Prostate gland (tissue), 2 donors: ENCODE measurements around a stretch of chr18.

- PRO-cap = no peak
- RAMPAGE, long total RNA, 2 experiments = no peak in any of the 2 experiments
Measured at GRCh38 chr18:12335509-12336271, 27.6 kb downstream of the TUBB6 start.

- PRO-cap = no peak
- RAMPAGE, long total RNA, 2 experiments = no peak in any of the 2 experiments
Measured at GRCh38 chr18:12370825-12371078, 6.3 kb downstream of the AFG3L2 start.

DNA sequence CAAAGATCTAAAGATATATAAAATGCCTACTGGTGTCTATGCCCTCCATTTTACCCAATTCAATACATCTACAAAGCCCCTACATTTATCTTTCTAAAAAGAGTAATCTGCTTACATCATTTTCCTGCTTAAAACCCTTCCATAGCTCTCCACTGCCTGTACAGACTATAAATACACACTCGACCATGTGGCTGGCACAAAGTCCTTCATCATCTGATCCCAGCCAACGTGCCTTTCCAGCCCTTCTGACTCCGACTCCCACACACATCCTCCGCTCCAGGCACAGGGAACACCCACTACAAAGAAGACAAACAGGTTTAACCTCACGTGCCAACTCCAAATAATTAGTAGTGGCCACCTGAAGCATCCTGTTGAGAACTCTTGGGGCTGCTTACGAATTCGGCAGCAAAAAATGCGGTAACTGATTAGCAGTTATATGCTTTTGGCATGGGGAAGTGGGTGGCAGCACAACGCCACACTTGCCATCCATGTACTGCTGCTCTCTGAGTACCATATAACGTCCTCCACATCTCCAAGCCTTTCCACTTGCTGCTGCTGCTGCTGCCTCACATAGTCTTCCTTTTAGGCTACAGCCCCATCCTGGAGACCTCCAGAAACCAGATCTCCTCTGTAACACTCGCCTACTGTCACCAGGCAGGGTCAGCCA lies 12.1 kb downstream of the SPIRE1 start:
- PRO-cap = no peak
- RAMPAGE, long total RNA, 2 experiments = no peak in any of the 2 experiments

- PRO-cap = no peak
- RAMPAGE, long total RNA, 2 experiments = no peak in any of the 2 experiments
Measured at GRCh38 chr18:12862313-12862959, 21.6 kb downstream of the PTPN2 start.

- PRO-cap = no peak
- RAMPAGE, long total RNA, 2 experiments = no peak in any of the 2 experiments
Measured at GRCh38 chr18:12921285-12921655, 26.5 kb upstream of the SEH1L start.

DNA sequence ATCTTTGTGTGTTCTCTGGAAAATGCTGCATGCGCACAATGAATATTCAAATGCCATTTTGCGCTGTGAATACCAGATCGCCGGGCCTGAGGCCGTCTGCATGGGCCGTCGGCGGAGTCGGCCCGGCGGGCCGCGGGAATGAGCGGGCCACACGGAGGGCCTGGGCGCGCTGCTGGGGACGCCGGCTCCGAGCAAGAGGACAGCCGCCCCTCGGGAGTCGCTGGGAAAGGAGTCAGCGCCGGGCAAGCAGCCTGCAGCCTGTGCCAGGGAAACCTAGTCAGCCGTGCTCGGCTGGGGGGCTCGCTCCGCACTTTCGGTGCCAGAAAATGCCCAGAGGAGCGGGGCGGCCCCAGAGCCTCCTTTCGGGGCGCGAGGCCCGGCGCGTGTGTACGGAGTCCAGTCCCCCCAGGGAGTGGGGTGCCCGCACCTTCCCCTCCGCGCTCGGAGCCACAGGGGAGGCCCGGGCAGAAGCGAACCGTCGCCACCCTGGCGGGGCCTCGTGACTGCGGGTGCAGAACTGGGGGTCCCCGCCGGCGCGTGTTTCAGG lies 82.0 kb upstream of the LDLRAD4 start:
- PRO-cap = unidirectional peak, plus-strand start at position 114 of the sequence
- RAMPAGE, long total RNA, 2 experiments = no peak in any of the 2 experiments

GRCh38 chr18:13306272-13307132 lies 87.9 kb downstream of the LDLRAD4 start:
- PRO-cap = no peak
- RAMPAGE, long total RNA, 2 experiments = no peak in any of the 2 experiments

GRCh38 chr18:13313033-13313851 lies 94.7 kb downstream of the LDLRAD4 start:
- PRO-cap = no peak
- RAMPAGE, long total RNA, 2 experiments = no peak in any of the 2 experiments

DNA sequence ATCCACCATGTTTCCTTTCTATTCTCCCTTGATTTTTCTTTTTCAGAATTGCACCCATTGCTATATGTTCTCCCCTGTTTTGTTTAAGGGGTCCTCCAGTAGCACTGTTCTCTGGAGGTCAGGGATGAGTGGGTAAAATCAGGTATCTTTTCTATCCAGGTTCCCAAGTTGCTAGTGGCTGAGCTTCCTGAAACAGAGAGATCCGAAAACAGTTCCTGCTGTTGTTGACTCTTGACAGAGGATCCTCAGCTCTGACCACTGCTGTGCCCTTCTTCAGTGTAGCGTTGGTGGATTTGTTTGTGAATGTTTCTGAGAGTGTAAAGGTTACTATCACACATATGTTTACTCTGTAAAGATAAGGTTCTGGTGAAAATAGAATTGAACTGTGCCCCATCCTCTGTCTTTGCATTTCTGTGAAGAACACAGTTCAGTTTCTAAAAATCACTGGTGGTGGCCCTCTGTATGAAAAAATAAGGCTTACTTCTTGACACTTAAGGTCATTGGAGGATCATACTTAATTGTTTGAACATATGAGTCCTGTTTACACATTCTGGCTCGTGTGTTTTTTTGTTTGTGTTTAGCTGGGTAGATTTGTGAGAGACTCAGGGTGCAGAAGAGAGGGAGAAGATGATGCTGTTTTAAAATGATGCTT lies 119.8 kb downstream of the LDLRAD4 start:
- PRO-cap = no peak
- RAMPAGE, long total RNA, 2 experiments = no peak in any of the 2 experiments

- PRO-cap = no peak
- RAMPAGE, long total RNA, 2 experiments = no peak in any of the 2 experiments
Measured at GRCh38 chr18:13382969-13383557, 164.5 kb downstream of the LDLRAD4 start.

DNA sequence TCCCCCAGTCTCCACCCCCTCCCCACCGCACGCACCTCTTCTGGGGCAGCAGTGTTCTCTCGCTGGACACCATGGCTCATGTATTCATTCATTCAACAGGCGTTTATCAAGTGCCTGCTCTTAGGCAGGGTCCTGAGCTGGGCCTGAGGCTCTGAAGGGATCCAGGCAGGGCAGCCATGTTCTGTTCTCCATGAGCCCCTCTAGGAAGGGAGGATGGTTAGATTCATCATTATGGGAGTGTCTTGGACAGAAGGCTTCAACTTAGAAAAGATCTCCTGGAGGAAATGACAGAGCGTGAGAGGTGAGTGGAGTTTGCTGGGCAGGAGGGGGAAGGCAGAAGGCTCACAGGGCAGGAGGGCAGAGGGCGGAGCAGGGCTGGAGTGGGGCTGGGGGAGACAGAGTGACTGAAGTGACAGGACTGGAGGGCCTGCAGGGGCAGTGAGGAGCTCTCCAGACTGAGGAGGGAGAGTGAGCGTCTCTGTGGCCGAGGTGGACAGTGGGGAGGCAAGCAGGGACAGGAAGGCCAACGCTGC lies 244.7 kb downstream of the FAM210A start:
- PRO-cap = no peak
- RAMPAGE, long total RNA, 2 experiments = no peak in any of the 2 experiments

DNA sequence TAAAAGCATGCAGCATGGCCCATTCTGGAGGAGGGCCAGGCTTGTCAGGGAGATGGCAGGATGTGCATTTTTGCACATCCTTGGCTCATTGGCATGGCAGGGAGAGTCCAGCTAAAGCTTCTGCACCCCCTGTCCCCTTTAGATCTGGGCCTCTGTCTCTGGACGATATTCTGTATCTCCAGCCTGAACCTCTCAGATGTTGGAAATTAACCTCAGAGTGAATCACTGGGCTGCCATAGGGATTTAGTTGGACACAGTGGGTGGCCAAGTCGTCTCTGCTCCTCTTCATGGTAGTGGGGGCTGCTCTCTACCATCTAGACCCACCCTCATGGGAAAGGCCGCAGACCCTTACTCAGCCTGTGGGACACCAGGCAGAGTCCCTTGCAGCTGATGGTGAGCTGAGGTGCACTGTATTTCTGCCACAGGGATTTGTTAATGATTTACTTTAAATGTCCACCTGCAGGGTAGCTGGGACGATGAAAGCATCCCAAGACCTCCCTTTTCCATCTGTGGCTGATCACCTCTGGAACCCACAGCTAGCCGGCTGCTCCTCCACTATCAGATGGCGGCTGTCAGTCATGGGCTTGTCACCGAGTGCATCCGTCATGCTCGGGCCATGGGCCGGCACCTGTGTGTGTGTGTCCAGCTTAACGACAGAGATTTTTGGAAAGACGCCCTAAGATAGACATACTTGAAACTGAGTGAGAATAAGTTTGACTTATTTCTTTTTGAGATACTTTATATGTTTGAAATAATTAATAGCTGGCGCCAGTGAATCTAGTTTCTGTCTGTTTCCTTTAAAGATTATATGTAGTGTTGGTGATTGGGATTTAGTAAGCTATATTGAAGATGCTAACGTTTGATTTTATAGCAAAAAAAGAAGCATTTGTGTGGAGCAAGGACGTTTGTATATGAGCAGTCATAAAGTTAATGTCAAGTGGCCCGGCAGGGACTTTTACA lies 235.3 kb downstream of the FAM210A start:
- PRO-cap = no peak
- RAMPAGE, long total RNA, 2 experiments = no peak in any of the 2 experiments

DNA sequence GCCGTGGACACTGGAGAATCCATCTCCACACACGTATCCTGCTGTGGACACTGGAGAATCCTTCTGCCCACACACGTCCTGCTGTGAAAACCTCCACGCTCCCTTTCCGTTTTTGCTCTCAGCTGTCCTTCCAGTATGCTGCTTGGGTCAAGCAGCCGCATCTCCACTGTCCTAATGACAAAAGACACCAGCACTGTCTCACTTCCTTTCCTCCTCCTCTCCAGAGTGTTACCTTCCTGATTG lies 226.7 kb downstream of the FAM210A start:
- PRO-cap = no peak
- RAMPAGE, long total RNA, 2 experiments = no peak in any of the 2 experiments

DNA sequence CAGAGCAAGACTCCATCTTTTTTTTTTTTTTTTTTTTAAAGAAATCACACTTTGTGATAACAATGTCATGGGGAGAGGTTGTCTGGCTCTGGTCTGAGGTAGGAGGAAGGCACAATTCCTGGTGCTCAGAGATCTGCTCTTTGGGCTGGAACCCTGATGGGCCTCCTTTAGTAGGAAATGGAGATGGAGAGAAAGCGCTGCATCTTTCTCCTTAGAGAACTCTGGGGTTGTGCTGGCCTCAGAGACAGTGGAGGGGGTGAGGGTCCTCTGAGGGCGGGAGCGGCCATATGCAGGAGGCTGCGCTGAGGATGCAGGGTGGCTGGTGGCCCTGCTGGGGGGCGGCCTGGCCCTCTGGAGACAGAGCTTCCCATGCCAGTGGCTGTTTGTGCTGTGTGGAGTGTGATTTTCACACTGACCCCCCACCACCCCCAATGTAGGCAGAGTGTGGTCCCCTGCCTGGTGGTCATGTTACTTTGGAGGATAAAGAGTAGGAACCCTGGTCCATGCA lies 194.7 kb downstream of the FAM210A start:
- PRO-cap = no peak
- RAMPAGE, long total RNA, 2 experiments = no peak in any of the 2 experiments

DNA sequence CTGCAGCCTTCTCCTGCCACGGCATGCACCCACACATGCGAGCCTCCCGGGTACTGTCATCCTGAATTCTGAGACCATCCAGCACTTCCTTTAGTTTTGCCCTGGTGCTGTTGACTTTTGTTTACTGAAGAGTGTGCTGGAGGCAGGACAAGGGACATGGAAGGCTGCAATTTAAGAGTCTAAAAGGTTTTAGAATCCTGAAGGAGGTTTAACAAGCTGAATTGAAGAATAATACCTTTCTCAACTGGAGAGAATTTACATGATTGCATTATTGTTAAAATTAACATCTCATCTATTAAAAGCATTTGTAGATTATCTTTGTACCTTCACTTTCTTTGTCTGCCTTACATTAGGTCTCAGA lies 183.1 kb downstream of the FAM210A start:
- PRO-cap = no peak
- RAMPAGE, long total RNA, 2 experiments = no peak in any of the 2 experiments

GRCh38 chr18:13549022-13550092 lies 177.0 kb downstream of the FAM210A start:
- PRO-cap = no peak
- RAMPAGE, long total RNA, 2 experiments = no peak in any of the 2 experiments

GRCh38 chr18:13761884-13762412 lies 35.5 kb downstream of the RNMT start:
- PRO-cap = no peak
- RAMPAGE, long total RNA, 2 experiments = no peak in any of the 2 experiments

GRCh38 chr18:14043155-14043441 lies 89.1 kb downstream of the ZNF519 start:
- PRO-cap = no peak
- RAMPAGE, long total RNA, 2 experiments = no peak in any of the 2 experiments

GRCh38 chr18:14450691-14451012 lies 92.7 kb downstream of the POTEC start:
- PRO-cap = no peak
- RAMPAGE, long total RNA, 2 experiments = no peak in any of the 2 experiments

DNA sequence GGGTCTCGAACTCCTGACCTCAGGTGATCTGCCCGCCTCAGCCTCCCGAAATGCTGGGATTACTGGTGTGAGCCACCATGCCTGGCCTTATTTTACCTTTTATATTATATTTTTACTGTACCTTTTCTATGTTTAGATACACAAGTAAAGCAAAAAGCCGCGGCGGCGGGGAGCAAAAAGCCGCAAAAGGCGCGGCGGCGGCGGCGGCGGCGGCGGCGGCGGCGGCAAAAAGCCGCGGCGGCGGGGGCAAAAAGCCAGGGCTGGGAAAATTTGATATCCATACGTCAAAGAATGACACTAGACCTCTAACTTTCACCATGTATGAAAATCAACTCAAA lies 262.3 kb downstream of the ANKRD30B start:
- PRO-cap = no peak
- RAMPAGE, long total RNA, 2 experiments = no peak in any of the 2 experiments